Measurements from ENCODE around the gene PLXNA2.

GRCh38 chr1:208068248-208068887, 157.4 kb upstream of the CD34 start:
- PRO-cap, result no peak

- PRO-cap, result no peak
Measured at GRCh38 chr1:208192130-208192577, 52.0 kb downstream of the PLXNA2 start.

GRCh38 chr1:208213741-208214115, 30.5 kb downstream of the PLXNA2 start:
- PRO-cap, result no peak

DNA sequence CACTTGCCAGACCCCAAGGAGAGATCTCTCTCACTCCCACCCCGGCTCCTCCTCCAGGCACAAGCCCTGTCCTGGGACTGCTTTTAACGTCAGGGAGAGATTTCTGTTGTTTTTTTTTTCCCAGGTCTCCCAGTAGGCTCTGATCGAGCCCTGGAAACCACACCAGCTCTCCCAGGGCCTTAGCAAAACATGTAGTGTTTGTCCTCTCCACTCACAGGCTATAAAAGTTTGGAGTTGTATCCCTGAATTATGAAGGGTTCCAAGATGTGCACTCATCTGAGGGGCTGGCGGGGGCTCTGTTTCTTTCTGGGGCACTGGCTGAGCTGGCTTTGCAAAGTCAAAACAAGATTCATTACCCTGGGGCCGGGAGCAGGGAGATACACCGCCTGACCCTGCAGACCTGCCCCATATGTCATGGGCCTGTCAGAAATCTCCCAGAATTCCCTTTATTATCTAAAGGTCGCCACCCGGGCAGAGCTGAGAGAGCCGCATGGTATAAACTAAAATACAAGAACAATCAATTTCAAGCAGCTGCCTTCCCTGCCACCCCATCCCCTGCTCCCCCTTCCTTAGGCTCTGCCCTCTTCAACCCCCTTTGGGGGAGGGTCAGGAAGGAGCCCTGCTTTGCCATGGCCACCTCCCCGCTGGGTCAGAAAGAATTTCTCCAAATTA, 17.8 kb downstream of the PLXNA2 start:
- PRO-cap, result no peak

GRCh38 chr1:208243566-208244757, at the start of gene PLXNA2:
PLXNA2 (minus strand) TSS chr1:208244384.
- PRO-cap, result bidirectional peak, plus-strand start at chr1:208244534, minus-strand start at chr1:208244234

DNA sequence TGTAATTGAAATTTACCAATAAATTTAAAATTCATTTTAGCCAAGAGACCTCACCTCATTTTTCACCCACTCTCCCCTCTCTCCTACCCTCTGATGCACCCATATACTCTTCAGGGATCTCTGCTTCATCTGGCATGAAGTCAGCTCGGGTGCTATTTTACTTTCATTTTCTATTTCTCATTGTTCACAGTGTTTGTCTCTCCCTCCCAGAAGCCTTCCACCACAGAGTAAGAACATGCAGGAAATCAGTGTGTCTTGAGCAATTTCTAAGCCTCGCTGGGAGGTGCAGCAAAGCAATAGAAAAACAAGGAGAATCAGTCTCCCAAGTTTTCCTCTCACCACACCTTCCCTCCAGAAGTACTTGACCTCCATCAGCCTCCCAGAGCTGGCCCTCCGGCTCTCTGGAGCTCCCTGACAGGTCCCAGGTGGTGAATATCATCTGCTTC, 594.8 kb upstream of the CAMK1G start:
- PRO-cap, result no peak

DNA sequence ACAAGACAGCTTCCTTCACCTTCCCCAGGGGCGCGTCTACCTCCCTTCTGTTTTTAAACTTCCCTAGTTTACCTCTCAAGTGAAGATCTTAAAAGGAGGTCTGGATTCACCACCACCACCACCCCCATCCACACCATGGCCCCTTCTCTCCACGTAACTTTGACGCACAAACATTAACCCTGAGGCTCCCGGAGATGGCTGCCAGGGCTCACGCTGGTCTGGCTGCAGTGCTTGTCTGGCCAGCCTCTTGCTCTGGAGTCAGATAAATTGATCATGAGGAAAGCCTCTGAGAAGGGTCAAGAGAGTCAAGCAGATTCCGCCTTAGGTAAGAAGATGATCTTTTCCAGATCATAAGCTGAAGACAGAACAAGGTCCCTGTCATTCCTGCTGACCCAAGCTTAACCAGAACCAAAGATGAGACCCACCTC, 932 bp downstream of the CAMK1G start:
- PRO-cap, result no peak

- PRO-cap, result no peak
Measured at GRCh38 chr1:209614809-209615606, 31.5 kb downstream of the CAMK1G start.

DNA sequence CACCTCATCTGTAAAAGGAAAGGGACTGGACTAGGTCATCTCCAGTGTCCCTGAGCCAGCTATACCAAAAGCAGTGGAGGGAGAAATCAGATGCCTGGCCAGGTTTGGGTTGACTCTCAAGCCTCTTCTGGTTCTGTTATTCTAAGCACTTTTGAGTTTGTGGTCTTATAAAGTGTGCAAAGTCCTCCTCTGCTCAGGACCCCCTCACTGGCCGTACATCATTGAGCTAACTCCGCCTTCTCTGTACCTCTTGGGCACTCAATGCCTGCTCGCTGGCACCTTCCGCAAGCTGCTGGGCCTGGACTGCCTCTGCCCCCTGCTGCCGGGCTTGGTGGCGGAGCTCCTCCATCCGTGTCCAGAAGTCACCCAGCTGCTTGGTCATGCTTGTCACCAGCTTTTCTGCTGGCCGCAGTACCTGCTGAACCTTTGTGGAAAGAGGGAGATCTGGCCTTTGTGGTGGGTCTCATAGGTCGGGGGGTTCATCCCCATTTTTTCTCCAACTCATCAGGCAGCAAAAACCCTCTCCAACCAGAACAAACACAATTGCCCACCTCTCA, 33.7 kb downstream of the CAMK1G start:
- PRO-cap, result no peak

GRCh38 chr1:209657049-209657770, 5.0 kb upstream of the LAMB3 start:
- PRO-cap, result no peak

DNA sequence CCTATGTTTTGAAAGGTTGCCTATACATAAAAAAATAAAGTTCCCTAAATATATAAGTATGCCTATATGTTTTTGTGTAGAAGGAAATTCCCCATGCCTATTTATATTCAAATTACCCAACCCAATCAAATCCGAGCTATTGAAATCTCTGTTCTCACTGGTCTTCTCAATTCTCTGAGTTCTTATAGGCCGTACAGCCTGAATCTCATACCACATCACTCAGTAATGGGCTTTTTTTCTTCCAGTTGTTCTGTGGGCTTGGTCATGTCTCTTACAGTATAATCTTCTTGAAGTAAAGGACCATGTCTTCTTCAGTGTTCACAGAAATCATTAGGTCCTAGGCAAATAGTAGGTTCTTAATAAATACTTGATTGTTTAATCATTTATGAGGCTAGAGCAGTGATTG, 3.1 kb downstream of the G0S2 start:
- PRO-cap, result no peak

- PRO-cap, result no peak
Measured at GRCh38 chr1:209790441-209791216, 6.3 kb upstream of the C1orf74 start.

DNA sequence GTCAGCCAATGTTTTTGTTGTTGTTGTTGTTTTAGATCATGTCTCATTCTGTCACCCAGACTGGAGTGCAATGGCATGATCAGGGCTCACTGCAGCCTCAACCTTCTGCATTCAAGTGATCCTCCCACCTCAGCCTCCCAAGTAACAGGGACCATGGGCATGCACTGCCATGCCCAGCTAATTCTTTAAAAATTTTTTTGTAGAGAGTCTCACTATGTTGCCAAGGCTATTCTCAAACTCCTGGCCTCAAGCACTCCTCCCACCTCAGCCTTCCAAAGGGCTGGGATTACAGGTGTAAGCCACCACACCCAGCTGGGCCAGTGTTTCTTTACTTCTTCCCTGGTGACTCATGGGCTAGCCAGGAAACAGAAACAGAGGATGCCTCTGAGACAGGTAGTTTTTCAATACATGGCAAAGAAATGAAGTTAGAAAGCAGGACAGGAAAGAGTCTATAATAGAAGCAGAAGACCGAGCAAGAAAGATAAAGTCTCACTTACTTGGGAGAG, 7.5 kb upstream of the C1orf74 start:
- PRO-cap, result no peak

DNA sequence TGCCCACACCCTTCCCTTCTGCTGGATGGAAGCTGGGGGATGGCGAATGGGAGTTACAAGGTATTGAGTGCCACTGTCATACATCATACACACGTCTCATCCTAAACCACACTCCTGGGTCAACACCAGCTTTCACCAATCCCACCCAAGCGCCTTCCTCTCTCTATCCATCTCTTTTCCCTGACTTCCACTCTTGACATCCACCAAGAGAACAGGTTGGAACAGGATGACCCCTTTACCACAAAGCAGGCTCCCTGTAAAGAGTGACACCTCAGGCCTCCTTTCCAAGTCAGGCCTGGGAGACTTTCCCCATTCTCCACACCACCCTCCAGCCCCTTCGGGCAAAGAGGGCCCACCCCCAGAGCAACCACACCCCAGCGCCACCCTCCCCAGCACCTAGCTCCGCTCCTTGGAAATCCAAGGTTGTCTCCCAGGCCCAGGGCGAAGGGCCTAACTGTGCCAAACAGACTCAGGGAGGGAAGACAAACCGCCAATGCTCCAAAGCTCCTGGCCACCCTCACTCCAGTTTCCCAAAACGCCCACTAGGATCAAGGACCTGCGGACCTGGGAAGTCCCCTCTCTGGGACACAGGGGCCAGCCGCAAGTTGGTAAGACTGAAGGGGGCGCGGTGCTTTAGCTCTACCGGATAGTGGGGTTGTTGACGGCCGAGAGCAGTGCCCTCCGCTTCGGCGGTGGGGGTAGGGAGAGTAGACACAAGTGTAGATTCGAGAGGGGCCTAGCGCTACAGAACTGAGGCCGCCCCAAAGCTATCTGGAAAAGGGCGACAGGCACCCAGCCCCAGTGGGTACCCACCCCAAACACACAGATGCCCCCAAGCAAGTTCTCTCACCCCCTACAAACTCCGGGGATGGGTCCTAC, 694 bp downstream of the IRF6 start:
- PRO-cap, result bidirectional peak, plus-strand start at position 674 of the sequence, minus-strand start at position 543 of the sequence

DNA sequence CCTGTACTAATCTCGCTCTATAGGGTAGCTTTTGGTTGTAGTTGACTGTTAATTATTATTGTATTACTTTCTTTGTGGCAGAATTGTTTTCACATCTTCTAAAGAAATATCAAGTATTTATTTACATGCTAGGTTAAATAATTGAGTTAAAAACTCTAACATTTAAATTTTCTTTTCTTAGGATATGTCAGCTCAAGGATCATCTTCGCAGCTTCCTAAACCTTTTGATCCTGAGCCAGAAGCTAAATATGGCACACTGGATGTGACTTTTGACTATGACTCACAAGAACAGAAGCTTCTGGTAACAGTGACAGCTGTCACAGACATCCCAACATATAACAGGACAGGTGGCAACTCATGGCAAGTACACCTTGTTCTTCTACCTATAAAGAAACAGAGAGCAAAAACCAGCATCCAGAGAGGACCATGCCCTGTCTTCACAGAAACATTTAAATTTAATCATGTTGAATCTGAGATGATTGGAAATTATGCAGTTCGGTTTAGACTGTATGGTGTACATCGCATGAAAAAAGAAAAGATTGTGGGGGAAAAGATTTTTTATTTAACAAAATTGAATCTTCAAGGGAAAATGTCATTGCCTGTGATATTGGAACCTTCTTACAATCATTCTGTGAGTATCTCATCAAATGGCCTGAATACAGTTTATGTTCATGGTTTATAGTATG, 132.6 kb upstream of the SERTAD4 start:
- PRO-cap, result no peak

DNA sequence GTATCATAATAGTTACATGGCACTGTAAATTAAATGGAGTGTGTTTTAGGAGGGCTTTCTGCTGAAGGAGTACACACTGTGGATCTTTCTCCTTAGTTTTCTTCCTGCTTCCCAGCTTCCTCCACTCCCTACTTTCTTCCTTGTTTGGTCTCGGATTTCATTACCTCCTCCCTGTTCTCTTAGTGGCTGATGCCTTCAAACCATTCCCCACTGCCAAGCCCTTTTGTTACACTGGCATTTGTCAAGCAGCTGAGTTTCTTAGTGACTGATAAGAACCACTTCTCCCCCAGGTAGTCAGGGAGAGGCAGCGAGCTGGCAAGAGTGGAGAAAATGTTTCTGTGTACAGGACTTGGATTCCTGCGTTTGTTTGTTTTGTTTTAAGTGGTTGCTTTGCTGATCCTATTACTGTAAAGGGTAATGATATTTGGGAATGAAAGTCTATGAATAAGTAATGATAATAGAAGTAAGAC, 10.3 kb upstream of the SERTAD4 start:
- PRO-cap, result unidirectional peak, plus-strand start at position 297 of the sequence

DNA sequence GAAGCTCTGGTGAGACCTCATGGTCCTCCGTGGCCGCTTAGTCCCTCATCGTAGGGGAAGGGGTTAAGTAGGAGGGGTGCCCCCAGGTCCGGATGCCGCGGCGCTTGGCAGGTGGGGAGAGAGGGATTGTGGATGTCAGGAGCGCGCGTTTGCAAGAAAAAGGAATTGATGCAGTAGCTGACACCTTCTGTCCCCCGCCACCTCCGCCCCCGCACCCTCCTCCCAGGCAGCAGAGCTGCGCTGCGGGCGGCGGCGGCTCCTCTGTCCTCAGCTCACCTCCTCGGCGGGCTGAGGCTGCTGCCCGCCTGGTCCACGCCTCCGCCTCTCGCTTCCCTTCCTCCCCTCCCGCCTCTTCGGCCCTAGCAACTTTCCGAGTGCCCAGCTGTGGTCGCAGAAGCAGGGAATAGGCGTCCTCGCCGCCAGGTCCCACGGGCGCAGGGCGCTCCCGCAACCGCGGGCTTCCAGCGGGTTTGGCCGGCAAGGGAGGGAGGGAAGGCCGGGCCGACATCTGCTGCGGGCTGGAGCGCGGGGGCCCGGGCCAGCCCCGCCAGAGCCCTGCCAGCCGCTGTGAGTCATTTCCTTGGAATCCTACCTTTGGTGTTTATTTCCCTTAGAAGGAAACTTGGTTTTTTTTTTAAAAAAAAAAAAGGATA, 889 bp downstream of the SERTAD4 start:
- PRO-cap, result bidirectional peak, plus-strand start at position 365 of the sequence, minus-strand start at position 325 of the sequence; bidirectional peak, plus-strand start outside the sequence, minus-strand start at position 590 of the sequence

GRCh38 chr1:210332838-210333249, 4.1 kb downstream of the HHAT start:
- PRO-cap, result no peak

GRCh38 chr1:210419300-210419804, 90.7 kb downstream of the HHAT start:
- PRO-cap, result no peak

DNA sequence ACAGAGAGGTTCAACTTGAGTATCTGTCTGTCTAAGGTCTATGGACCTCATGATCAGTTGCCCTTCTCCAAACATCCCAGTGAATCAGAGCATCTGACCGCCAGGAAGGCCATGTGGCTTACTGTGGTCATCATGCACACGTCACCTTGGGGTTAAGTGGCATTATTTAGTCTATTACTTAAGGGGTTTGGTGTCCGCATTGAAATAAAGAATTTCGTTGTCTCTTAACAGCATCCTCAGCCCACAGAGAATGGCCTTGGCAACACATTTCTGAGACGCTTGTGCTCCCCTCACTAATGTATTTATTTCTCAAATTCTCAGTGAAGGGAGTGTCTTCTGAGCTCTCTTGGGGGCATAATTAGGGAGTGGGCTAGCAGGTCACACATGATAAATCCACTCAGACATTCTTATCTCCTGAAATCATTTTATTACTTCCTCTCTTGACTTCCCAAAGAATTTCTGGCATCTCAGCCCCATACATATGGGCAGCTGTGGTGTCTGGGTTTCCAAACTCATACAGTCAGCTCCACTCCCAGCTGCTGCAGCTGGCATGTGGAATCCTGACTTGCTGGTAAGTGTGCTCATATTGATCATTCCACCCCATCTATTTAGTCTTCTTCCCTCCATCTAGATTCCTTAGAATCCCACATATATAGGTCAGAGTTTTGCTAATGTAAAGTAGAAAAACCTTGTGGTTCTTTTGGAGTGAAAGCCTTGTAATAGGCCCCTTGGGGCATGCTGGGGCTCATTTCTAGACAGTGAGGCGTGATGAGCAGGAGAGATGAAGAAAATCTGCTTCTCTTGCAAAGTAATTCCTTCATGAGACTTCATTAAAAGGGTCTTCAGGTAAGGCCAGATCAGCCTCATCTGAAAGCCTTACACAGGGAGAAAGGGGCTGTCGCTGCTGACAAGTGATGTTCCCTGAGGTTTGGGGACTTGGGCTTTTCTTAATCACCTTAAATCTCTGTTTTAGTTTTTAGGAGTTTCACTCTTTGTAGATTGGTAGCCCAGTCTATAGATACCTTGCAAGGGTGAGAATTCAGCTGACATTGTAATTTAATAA, 110.5 kb downstream of the HHAT start:
- PRO-cap, result no peak

Measured in progenitor cell of endocrine pancreas (in vitro differentiated cells).